ENCODE results near the gene MPP7.

GRCh38 chr10:25176118-25177097 lies 1.6 kb downstream of the GPR158 start:
- RRBS, result 88% methylated on average over 29 of the region's 57 CpGs

- RRBS, result no CpG with 5 or more reads among the region's 23 CpGs
Observed at GRCh38 chr10:26392134-26392850, 45.8 kb upstream of the APBB1IP start.

DNA sequence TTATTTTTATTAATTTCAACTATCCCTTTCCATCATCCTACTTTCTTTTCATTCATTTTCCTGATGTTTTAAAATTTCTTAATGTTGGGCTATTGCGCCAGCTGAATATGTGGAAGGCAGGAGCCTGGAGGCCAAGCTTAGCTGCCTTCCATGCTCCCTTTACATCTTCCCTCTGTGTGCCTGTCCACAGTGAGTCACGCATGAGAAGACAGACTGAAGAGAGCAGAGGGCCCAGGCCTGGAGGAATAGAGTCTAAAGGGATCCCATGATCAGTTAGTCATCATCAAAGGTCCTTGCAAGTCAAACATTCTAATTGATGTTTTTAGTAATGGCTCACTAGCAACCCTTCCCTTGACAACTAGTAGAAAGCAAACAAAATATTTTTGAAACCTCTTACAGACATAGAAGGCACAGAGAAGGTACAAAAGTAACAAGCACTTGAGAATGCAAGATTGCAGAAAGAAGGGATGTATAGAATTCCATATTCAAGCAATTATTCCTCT lies 30.7 kb upstream of the APBB1IP start:
- RRBS, result no CpG with 5 or more reads among the region's 2 CpGs

DNA sequence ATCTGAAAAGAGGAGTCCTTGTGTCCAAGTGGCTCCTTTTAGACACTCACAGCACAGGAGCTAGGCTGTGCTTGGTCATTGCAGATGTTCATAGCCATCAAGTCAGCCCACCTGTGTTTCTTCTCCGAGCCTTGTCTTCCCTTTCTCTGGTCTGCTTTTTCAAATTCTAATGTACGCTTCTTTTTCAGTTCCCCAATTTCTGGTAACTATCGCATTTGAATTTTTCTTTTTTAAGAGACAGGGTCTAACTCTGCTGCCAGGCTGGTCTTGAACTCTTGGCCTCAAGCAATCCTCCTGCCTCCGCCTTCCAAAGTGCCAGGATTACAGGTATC lies 18.9 kb downstream of the APBB1IP start:
- RRBS, result no CpG with 5 or more reads among the region's 4 CpGs

GRCh38 chr10:26860004-26860463 lies 724 bp downstream of the ABI1 start:
- RRBS, result 2% methylated on average over 13 of the region's 29 CpGs

- RRBS, result no CpG with 5 or more reads among the region's 23 CpGs
Observed at GRCh38 chr10:26946285-26946757, 85.6 kb upstream of the ABI1 start.

GRCh38 chr10:27023466-27023822 lies 76.8 kb downstream of the ANKRD26 start:
- RRBS, result no CpG with 5 or more reads among the region's 4 CpGs

- RRBS, result 11% methylated on average over 24 of the region's 56 CpGs
Observed at GRCh38 chr10:27741983-27742715, 3.5 kb downstream of the MKX start.

DNA sequence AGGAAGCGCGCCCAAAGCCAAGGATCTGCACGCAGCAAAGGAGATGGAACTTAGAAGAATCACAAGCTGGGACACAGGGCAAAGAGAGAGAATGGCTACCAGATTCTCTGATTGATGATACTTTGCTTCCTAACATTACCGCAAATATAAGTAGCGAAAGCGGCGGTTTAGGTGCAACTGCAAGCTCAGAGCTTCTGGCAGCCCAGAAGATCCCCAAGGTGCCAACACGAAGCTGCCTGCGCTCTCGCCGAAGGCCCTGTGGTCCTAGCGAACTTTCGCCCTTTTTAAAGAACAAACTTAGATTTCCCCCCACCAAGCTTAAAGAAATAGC lies 909 bp upstream of the MKX start:
- RRBS, result no CpG with 5 or more reads among the region's 13 CpGs

- RRBS, result no CpG with 5 or more reads among the region's 4 CpGs
Observed at GRCh38 chr10:28281983-28282446, 20.8 kb downstream of the MPP7 start.

GRCh38 chr10:28302389-28303479 lies at the start of gene MPP7:
TSS of gene MPP7 (minus strand) at chr10:28303064.
- RRBS, result 2% methylated on average over 37 of the region's 98 CpGs

DNA sequence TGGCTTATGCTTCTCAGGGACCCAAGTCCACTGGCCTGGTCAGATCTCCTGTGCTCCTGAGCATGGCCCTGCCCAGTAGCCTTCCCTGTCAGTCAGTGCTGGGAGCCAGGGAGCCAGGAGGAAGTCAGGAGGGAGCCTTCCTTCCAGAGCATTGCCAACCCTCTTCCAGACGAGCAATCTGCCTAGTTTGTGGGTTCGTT lies 76.0 kb upstream of the MPP7 start:
- RRBS, result no CpG with 5 or more reads among the region's 2 CpGs

DNA sequence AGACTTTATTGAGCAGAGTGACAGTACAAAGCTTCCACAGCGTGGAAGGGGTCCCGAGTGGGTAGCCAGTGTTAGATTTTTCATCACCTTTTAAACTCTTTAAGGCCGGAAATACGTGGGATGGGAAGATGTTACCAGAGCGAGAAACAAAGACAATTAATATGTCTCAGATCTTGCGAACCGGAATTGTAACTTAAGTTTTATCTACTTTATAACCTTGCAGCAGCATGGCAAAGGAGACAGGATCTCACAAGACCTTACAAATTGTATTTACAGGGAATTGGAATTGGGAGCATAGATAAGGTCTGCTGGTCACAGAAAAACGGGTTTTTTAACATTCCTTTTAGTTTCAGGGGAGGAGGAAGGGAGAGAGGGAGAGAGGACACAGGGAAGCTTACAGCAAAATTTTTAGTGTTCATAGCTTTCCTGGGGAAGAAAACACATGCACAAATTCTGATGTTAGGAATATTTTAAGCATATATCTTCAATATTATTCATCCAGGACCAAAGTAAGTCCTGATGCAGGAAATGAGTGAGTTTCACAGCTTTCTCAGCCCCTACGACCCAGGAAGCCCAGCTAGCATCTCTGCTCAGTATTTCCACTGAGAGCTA lies 32.7 kb upstream of the WAC start:
- RRBS, result no CpG with 5 or more reads among the region's 9 CpGs

GRCh38 chr10:28533811-28534069 lies 822 bp downstream of the WAC start:
- RRBS, result 2% methylated on average over 17 of the region's 28 CpGs

GRCh38 chr10:28534070-28534476 lies 1.2 kb downstream of the WAC start:
- RRBS, result no CpG with 5 or more reads among the region's 14 CpGs

DNA sequence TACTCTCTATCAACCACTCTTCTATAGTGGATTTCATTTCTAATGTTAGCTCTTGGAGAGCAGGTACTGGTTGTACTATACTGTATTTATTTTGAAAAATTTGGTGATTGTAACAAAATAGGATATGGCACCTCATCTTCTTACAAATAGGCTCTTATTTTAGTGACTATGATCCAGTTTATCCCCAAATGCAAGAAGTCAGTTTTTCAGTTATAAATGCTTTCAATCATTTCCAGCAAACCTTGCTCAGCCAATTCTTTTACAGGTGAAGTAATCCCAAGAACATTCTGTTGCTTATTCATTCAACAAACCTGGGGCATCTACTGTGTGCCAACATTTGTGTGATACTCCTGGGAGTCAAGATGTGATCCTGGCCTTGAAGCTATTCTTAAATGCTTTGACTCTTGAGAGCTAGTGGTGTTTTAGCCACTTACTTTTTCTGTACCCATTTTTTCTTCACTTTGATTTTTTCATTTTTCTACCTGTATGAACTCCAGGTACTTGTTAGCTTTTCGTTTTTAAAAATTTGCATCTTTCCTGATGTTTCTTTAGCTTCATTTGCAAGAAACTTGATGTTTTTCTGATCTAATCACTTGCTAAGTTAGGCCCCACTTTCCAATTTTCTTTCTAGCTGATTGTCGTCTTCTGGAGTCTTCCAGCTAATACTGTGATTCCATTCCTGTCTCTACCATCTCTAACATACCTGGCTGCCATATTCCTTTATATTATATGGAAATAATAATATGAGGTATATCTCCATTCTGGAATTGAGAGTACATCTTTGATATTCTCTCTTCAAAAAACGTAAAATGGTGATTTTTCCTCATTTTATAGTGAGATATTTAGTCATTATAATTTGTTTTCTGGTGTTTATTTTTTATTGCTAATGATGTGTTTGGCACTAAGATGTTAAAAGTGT lies 4.7 kb downstream of the WAC start:
- RRBS, result no CpG with 5 or more reads among the region's 3 CpGs

GRCh38 chr10:28583807-28584553 lies 51.1 kb downstream of the WAC start:
- RRBS, result no CpG with 5 or more reads among the region's 3 CpGs

DNA sequence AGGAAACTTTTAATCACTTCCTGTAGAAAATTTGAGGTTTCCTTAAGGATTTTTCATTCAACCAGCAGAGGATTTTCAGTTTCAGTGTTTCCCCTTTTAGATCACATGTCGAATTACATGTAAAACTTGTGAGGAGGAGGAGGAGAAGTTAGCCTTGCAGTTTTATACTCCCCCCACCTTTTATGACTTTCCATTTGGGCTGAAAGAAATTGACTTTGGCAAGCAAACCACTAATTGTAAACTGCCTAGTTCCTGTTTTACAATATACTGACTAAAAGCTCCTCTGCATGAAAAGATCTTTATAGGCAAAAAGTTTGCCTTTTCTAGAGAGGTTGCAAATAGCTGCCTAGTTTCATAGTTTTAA lies 3.0 kb downstream of the BAMBI start:
- RRBS, result no CpG with 5 or more reads among the region's 1 CpG

DNA sequence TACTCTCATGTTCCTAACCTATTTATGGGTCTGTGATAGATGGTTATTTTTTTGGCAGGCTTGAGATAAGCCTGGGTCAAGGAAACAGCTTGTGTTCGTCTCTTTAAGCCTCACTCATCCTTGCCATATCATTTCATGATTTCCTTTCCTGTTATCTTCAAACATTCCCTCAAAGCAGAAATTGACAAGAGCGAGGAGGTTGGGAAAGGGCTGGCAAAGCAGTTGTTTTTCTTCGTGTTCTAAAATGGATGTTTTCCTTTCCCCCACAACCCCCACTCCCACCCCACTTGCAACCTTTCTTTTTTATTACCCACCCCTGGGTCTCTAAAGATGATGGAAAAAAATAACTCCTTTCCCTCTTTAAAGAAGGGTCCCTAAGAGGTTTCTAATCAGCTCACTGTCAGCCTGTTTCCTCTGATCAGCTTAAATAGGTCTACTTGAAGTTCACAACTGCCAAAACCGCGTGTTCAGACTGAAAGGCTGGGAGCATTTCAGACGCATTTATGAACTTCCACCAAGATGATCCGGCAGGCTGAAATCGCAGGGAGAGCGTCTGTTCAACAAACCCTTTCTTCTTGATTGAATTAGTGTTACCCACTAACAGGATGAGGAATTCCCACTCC lies 130.3 kb downstream of the BAMBI start:
- RRBS, result no CpG with 5 or more reads among the region's 9 CpGs